ENCODE measurements around a stretch of chr13.

DNA sequence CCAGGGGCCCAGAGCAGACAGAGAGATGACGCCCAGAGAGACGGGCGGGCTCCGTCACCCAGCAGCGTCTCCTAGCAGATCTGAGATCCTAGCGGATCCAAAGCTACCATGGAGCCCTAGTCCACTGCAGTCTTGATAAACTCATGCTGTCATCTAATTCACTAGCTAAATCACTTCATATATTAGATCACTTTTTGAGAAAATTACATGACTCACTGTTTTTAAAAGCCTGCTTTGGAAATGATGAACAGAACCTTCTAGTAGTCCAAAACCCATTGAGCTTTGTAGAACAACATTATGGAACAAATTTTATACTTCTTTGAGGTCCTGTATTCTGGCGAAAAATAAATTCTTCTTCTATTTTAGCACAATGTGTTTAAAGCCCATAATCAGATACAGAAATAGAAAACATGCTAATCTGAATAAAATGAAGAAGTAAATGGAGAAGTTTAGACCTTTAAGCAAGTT, 21.6 kb downstream of the COL4A2 start:
- PRO-cap: no peak

GRCh38 chr13:110331055-110331818, 24.2 kb downstream of the COL4A2 start:
- PRO-cap: no peak

GRCh38 chr13:110336437-110337082, 29.5 kb downstream of the COL4A2 start:
- PRO-cap: no peak

DNA sequence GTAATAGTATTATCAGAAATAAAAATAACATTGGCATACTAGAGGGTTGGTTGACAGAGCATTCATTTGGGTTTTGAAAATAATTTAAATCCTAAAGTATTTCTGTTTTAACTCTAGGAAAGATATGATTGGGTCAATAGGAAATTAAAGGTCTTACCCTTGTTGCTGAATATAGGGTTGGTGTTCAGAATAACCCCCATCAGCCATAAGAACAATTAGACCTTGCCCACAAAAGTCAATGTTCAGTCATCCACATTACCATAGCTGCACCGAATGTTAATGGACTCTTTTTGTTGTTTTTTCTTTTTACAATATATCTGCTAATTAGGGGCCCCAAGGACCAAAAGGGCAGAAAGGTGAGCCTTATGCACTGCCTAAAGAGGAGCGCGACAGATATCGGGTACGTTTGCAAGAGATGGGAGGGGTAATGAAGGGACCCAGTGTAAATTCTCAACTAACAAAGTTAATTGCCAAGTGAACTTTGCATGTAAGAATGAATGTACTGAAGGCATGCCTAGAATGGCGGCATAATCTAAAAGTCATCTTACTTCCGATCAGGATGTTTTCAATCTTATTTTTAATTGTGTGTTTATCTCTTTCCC, 122.6 kb downstream of the COL4A2 start:
- PRO-cap: no peak

- PRO-cap: no peak
Measured at GRCh38 chr13:110480073-110480536, 81.4 kb downstream of the RAB20 start.

DNA sequence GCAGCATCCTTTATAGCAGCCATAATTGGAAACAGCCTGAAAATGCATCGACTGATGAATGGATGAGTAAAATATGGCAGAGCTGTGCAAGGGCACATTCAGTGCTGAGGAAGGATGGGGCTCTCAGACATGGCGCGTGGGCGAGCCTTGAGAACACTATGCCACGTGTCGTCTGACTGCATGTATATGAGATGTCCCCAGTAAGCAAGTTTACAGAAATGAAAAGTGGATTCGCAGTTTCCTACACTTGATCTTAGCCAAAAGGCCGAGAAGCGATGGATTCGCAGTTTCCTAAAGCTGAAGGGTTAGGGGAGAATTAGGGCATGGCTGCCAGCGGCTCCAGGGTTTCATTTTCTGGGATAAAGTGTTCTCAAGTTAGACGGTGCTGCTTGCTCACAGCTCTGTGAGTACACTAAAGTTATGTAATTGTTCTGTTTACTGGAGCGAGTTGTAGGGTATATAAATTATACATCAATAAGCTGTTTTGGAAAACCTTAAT, 78.0 kb downstream of the RAB20 start:
- PRO-cap: no peak

DNA sequence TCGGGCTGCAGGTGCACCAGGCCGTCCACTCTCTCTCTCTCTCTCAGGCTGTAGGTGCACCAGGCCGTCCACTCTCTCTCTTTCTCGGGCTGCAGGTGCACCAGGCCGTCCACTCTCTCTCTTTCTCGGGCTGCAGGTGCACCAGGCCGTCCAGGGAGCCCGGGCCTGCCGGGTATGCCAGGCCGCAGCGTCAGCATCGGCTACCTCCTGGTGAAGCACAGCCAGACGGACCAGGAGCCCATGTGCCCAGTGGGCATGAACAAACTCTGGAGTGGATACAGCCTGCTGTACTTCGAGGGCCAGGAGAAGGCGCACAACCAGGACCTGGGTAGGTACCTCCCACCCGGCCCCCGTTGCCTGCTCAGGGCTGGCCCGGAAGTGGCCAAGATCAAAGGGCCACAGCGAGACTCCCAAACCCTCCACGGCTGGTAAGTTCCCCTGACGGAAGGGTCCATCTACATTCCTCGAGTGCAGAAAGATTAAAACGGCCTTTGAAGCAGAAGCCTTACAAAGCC, 55.2 kb downstream of the RAB20 start:
- PRO-cap: no peak

- PRO-cap: bidirectional peak, plus-strand start at chr13:110507898, minus-strand start at chr13:110507907; bidirectional peak, plus-strand start at chr13:110508314, minus-strand start at chr13:110508182
Measured at GRCh38 chr13:110507727-110508380, 53.7 kb downstream of the RAB20 start.

- PRO-cap: no peak
Measured at GRCh38 chr13:110529577-110530263, 31.8 kb downstream of the RAB20 start.

DNA sequence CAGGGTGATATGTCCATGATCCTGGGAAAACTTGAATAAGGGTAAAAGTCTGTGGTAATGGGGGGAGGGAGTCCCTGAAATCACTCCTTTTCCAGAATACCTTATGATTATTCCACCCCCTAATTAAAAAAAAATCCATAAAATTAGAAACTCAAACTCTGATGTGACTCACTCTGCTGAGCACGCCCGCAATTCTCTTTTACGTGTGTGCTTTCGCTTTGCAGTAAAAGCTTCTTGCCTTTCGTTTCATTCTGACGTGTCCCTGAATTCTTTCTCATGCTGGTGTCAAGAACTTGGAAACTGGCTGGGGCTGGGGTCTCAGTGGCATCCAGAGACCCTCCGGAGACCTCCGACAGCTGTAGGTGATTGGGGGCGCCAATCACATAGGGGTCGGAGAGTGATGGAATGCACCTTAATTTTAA, 4.2 kb upstream of the NAXD start:
- PRO-cap: no peak

- PRO-cap: no peak
Measured at GRCh38 chr13:110624814-110625577, 9.7 kb downstream of the NAXD start.

DNA sequence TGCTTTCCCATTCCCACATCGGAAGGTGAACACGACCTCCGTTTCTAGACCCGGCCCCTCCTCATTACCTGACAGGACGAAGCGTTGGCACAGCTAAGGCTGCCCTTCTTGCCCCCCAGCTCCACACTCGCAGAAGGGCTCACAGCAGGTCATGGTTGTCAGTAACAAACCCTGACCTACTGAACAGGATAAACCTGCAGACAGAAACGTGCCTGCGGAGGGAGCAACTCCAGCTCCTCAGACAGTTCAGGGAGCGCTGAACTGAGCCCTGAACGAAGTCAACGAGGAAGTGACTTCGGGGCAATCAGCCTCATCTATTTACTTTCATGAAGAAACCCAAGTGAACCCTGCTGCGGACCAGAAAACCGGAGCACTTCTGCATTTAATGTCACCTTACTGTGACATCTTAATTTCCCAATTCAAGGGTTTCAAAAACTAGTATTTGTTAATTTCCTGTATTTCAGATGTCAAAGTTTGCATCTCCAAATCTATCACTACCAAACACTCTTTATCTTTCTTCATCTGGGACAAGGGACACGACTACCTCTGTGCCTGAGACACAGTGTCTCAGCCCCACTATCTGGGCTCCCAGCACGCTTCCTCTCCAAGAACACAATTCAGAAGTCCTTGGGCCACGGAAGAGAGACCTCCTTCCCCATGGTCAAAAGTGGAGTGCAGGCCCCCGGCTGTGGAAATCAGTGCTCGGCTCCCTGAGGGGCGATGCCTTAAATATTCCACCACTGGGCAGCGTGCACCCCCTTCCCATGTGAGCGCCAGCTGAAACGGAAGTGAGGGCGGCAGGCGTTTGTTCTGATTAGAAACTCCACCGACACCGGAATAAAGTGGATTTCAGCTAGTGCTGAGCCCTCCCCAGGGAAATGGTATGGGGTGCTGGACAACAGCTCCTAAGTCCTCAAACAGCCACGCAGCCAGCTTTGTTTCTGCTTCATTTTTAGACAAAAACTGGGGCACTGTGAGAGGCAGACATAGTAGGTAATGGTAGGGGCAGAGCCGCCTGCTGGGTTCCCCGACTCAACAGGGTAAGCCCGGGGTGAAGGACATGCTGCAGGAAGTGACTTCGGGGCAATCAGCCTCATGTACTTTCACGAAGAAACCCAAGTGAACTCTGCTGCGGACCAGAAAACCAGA, 40.1 kb downstream of the CARS2 start:
- PRO-cap: no peak

DNA sequence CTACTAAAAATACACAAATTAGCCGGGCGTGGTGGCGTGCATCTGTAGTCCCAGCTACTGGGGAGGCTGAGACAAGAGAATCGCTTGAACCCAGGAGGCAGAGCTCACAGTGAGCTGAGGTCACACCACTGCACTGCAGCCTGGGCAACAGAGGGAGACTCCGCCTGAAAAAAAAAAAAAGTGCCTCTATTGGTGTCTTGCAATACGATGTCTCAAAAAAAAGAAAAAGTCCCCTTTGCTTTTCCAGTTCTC, 1.5 kb upstream of the CARS2 start:
- PRO-cap: no peak

GRCh38 chr13:110713117-110713602, 340 bp upstream of the ING1 start:
- PRO-cap: bidirectional peak, plus-strand start at chr13:110713261, minus-strand start at chr13:110712975; bidirectional peak, plus-strand start at chr13:110713700, minus-strand start at chr13:110713513

DNA sequence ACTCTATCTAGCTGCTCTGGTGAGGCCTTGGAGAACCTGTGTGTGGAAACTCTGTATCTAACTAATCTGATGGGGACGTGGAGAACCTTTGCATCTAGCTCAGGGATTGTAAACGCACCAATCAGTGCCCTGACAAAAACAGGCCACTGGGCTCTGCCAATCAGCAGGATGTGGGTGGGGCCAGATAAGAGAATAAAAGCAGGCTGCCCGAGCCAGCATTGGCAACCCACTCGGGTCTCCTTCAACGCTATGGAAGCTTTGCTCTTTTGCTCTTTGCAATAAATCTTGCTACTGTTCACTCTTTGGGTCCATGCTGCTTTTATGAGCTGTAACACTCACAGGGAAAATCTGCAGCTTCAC, 93.0 kb downstream of the ANKRD10 start:
- PRO-cap: no peak

DNA sequence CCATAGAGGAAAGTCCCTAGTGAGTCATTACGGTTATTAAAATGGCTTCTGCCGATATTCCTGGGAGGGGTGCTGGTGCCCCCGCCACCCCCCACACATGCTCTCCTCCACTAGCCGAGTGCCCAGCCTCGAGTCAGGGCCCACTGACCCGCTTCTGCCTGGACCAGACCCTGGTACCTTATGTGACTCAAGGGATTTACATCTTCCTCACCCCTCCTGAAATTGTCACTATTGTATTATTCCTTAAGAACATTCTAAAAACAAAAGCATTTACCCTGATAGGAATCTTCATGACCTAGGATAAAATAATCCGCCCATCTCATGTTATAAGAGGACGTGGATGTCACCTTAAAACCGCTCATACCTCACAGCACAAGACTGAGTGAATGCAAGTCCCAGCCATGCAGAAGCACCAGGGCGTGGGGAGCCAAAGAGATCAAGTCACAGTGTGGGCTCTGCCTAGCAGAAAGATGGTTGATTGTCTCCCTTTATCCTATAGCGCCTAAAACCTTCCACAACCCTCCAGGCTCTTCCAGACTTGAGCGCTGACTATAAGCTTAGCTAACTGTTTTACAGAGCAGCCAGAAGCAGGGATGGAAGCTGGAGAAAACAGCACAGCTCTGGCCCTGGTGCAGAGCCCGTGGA, 6.7 kb upstream of the ANKRD10 start:
- PRO-cap: no peak

- PRO-cap: no peak
Measured at GRCh38 chr13:111187683-111188661, 72.9 kb downstream of the ARHGEF7 start.

DNA sequence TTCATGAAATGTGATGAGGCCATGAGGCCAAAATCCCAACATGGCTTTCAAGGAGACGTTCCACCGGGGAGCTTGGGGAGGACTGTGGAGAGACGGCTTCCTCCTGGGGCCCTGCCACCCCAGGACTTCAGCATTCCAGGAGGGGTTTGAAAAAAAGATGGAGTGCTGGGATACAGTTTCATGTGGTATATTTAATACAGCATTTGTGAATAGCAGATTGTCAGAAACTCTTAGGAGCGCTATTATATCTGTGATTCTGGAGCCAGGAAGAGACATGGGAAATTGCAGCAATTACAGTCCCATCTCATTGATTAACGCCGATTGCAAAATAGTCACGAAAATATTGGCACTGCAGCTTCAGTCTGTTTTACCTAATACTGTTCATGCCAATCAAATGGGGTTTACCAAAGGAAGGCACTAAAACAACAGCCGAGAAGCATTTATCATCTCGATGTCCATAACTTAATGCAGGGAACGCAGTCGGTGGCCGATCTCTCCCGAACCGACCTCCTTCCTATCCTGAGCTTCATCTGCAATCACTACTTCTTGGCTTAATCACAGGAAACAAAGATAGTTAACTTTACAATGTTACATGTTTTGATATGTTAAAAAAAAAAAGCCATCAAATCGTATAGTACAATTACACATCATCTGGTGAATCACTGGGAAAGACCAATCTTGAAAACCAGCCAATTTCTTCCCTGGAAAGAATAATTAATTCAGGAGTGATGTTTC, 295.8 kb downstream of the TEX29 start:
- PRO-cap: no peak

GRCh38 chr13:111844431-111844731, 222.6 kb upstream of the SOX1 start:
- PRO-cap: no peak

GRCh38 chr13:111893976-111894536, 172.9 kb upstream of the SOX1 start:
- PRO-cap: no peak

All from Metastatic Lung Carcinoma in the Adrenal Gland (tissue), 1 donor.